A172 (cell line): ENCODE measurements around a stretch of chr6.

DNA sequence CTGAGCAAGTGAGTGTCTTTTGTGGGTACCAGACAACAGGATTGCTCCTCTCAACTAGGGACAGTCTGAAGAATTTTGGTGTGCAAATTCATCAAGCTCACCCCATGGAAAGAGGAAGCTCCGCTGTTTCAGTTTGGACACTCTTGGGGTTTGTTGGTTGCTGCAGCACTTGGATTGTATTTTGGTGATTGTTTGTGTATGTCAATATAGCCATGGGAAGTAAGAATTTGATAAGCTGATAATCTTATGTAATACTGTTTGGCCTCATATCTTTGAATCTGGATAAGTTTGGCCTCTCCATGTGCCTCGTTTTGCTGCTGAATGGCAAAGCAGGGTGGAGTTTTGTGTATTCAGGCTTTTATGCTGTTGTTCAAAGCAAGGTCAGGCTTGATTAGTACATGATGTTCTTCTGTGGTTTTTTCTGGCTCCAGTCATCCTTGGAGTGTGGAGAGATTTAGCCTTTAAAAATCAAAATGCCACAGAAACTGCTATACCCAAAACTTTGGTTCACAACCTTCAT is 729.0 kb upstream of the GJE1 start:
- RAMPAGE, long total RNA: no peak

DNA sequence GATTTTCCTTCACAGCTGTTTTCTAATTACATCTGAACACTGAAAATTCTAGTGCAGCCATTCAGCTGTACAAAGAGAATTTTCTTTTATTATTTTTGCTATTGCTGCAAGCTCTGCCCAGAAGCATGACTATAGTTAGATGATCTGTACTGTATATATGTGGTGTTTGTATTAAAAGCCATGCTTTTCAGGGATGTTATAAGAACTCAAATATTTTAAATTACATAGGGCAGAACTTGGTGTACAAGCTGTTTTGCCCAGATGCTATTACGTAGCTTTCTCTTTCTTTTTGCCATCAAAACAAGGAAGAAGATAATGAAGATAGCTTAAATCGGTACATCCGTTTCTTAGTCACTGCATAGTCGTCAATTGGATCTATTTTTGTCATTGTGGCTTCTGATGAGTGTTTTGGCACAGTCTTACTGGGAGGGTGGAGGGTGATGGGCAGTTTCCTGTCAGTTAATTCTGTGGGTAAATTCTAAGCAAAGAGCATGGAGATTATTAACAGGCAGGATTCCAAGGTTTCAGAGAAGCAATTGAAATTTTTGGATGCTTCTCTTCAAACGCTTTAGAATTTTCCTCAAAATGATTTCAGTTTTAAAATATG is 649.2 kb upstream of the GJE1 start:
- RAMPAGE, long total RNA: no peak

- RAMPAGE, long total RNA: no peak
These were observed 16.3 kb upstream of the ADGRG6 start for GRCh38 chr6:142285547-142285906.

- RAMPAGE, long total RNA: no peak
These were observed 73.5 kb downstream of the ADGRG6 start for GRCh38 chr6:142375276-142375819.

- RAMPAGE, long total RNA: no peak
These were observed 236.1 kb downstream of the ADGRG6 start for GRCh38 chr6:142537775-142538488.

DNA sequence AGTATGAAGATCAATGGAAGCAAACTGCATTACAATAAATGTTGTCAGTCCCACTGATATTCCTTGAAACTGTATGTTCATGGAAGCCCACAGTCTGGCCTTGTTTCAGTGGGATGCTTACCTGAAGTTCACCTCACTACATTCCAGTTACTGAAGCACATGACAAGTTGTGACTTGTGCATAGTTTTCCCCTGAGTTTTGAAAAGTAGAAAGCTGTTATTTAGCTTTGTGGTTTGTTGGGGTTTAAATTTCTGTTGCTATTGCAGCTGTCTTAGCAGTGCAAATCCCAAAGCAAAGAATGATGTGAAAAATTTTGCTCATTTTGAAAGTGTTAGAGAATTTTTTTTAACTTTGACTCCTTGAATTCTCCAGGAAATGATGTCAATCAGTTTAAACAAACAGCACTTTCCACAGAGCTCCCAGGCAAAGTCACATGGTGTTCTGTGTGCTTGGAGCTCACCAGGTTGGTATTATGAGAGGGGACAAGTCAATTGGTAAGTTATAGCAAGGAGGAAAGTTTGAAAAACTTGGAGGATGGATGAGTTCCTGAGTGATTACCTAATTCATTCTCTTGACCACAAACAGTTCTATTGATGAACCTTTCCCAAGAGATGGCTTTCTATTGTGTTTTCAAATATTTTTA is 268.5 kb downstream of the ADGRG6 start:
- RAMPAGE, long total RNA: no peak

- RAMPAGE, long total RNA: no peak
These were observed 175.2 kb downstream of the HIVEP2 start for GRCh38 chr6:142769488-142770403.

- RAMPAGE, long total RNA: no peak
These were observed 171.3 kb downstream of the HIVEP2 start for GRCh38 chr6:142773353-142774370.

- RAMPAGE, long total RNA: no peak
These were observed 170.3 kb downstream of the HIVEP2 start for GRCh38 chr6:142774371-142775280.

GRCh38 chr6:142943476-142944389 is 1.2 kb downstream of the HIVEP2 start:
- RAMPAGE, long total RNA: no peak

DNA sequence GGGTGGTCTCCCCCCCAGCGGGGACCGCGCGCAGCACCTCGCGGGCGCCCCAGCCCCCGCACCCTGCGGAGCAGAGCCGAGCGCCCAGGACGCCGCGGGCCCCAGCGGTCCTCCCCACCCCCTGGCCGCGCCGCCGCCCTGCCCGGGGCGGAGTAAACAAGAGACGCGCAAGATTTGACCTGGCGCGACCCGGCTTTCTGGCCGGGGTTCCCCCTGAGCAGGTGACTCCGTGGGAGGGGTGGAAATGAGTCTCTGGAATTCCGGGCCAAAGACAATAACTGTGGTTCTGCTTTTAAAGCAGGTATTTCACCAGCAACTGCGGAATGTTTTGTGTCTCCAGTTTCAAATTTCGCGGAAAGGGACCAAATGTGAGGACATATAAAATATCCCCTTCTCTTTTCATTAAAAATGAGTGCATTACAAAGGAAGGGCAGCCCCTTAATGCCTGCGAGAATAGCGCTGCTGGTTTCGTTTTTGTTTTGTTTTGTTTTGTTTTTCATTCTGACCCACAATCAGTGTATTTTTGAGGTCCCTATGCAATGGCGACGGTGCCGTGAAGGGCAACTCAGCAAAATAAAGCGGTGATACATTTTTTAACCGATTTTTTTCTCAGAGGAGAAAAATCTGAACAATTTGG is 2.6 kb upstream of the HIVEP2 start:
- RAMPAGE, long total RNA: no peak

DNA sequence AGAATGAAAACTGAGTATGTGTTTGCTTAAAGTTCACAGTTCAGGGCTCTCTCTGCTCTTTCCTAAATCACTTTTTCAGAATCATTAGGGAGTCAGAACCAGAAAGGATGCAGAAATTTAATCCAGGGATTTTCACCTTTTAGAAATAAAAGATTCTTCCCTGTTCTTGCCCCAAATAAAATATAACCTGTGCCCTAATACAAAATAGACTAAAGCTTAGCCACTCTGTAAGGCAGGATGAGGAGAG is 17.7 kb downstream of the ADAT2 start:
- RAMPAGE, long total RNA: no peak

GRCh38 chr6:143449521-143450003 is 933 bp downstream of the ADAT2 start:
- RAMPAGE, long total RNA: no peak

DNA sequence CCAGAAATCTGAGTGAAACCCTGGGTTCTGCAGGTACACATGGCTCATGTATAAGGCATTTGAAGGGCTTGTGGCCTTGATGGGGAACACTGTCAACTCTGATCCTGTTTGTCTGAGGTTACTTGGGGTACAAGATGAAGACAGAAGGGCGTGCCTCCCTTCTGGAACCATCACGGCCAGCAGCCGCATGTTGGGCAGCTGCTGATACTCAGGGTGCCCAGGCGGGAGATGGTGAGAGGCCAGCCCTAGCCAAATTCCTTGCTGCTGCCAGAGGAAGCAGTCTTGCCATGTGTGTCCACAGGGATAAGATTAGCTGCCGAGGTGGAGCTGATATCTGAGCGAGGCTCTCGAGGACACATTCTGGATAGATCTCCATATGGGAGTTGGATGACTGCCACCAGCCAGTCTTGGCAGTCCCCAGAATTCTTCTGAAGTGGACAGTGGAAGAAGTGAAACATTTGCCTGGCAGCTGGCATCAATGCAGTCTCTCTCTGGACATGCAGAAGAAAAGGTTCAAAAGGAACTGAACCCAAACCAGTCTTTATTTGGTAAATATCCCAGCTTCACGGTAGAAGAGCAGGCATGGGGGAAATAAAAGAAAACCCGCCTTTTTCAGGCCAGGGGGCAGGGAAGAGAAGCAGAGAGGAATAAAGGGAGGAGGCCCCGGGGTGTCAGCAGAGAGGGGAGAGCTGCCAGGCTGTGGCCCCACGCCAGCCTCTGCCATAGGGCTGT is 3.5 kb upstream of the FUCA2 start:
- RAMPAGE, long total RNA: no peak

DNA sequence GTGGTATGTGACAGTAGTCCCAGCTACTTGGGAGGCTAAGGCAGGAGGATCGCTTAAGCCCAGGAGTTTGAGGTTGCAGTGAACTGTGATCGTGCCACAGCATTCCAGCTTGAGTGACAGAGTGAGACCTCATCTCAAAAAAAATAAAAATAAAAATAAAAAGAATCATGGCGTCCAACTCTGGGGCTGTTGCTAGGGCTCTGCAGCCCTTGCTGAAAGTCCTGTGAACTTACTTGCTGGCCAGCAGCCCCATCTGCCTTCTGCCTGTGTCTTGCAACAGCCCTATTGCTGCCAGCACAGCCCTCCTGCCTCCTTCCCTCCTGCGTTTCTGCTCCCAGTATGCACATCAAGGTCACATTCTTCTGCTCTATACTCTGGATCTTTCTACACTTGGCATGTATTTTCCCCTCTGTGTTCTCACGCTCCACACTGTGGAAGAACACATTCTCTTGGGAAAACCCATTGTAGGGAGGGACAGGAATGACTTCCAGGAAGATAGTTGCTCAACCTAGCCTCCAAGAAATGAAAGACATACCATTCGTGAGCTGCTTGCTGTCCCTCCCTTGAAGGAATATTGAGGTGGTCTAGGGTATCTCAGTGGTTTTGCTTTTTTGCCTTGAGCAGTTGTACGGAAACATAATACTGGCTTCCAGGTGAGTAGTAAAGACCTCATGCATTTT is 80.9 kb upstream of the PHACTR2 start:
- RAMPAGE, long total RNA: no peak

DNA sequence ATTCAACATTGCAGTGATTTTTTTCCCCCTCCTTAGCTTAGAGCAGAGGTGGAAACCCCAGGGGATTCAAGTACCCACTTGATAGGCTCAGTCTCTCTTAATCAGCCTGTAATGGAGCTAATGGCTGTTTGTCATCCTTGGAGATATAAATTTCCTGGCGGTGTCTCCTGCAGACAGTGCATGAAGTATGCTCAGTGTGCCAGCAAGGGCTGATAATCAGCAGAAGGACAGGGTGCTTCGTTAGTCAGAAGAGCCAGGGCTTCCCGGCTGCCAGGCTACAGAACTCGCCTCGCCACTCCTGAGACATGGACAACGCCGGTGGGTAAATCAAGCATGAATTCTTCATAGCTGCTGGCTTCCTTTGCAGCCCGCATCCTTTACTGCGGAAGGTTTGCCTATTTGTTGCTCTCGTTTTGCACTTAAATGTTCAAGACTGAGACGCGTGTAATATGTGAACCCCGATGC is 69.7 kb upstream of the PHACTR2 start:
- RAMPAGE, long total RNA: no peak

- RAMPAGE, long total RNA: no peak
These were observed 71.0 kb upstream of the LTV1 start for GRCh38 chr6:143772053-143772626.

- RAMPAGE, long total RNA: no peak
These were observed 37.4 kb upstream of the LTV1 start for GRCh38 chr6:143805799-143806041.

GRCh38 chr6:144054985-144056019 is 40.1 kb downstream of the SF3B5 start:
- RAMPAGE, long total RNA: no peak

DNA sequence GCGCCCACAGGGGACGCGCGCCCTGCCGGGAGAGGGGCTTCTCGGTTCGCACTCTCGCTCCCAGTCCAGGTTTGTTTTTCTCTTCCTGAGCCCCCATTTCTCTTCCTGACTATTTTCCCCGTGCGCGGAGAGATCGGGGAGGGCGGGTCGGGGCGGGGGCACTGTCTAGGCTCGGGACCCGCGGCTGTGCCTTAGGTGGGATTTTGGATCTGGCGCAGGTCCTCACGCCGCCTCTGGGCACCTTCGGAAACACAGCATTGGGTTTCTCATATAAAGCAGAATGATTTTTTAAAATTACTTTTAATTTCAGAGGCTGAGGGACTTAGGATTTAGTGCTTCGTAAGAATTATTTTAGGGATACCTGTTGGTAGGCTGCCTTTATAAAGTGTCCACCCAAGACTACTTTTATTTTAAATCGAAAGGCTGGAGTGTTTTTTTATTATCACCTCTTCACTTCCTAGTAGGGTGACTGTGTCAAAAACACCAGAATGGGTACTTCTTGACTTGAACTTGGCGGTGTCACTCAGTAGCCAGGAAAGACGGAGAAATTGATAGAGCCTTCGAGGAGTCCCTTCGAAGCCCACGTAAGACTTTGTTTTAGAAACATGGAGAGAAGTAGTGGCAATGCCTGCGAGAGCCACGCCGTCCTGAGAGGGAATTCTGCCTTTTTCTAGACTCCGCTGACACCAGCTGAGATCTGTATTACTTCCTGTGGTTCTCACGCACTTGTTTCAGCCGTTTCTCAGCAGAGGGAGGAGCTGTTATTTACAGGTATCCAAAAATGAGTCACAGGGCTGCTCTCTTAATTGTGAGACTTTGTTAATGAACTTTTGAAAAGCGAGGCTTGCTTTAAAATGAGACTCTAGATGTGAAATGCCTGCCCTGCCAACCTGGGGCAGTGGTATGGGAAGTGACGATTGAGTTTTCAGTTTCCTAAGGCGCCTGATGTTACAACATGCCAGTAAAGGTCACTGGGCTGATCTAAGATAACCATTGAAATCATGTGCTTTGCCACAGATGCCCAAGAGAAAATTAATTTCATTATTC is 641 bp downstream of the STX11 start:
- RAMPAGE, long total RNA: no peak